Fibroblast of the aortic adventitia (primary cell): ENCODE measurements around a stretch of chrX.

GRCh38 chrX:150364622-150364840, 1.4 kb downstream of the MAMLD1 start:
- CAGE, long polyA plus RNA = no peak

DNA sequence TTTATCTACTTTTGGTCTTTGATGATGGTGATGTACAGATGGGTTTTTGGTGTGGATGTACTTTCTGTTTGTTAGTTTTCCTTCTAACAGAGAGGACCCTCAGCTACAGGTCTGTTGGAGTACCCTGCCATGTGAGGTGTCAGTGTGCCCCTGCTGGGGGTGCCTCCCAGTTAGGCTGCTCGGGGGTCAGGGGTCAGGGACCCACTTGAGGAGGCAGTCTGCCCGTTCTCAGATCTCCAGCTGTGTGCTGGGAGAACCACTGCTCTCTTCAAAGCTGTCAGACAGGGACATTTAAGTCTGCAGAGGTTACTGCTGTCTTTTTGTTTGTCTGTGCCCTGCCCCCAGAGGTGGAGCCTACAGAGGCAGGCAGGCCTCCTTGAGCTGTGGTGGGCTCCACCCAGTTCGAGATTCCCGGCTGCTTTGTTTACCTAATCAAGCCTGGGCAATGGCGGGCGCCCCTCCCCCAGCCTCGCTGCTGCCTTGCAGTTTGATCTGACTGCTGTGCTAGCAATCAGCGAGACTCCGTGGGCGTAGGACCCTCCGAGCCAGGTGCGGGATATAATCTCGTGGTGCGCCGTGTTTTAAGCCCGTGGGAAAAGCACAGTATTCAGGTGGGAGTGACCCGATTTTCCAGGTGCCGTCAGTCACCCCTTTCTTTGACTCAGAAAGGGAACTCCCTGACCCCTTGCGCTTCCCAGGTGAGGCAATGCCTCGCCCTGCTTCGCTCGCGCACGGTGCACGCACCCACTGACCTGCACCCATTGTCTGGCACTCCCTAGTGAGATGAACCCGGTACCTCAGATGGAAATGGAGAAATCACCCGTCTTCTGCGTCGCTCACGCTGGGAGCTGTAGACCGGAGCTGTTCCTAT, 57.7 kb downstream of the MAMLD1 start:
- CAGE, long polyA plus RNA = no peak

GRCh38 chrX:150513381-150513811, 55.0 kb upstream of the MTM1 start:
- CAGE, long polyA plus RNA = no peak

- CAGE, long polyA plus RNA = no peak
These were observed 51.0 kb upstream of the MTM1 start for GRCh38 chrX:150517396-150517857.

- CAGE, long polyA plus RNA = no peak
These were observed 981 bp upstream of the MTMR1 start for GRCh38 chrX:150692297-150692533.

DNA sequence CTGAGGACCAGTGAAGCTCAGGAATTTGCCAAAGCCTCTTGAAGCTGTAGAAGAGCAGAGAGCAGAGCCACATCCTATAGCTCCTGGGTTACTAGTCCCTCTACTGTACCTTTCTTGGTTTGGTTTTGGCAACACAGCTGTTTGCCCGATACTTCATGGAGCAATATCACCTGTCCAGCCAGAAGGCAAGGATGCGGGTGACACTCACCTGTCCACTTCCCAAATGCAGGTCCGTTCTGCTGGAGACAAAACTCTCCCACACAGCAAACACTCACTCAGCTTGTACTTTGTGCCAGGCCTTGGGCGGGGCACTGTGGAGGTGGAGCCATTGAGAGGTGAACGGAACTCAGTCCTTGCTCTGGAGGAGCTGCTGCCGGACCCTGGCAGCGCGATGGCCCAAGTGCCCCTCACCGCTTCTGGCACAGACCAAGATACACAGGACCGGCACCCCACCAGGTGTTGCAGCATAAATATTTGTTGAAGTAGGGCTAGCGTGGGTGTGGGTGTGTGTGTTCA, 15.4 kb upstream of the HMGB3 start:
- CAGE, long polyA plus RNA = no peak

GRCh38 chrX:151177470-151177887, 1.1 kb downstream of the GPR50 start:
- CAGE, long polyA plus RNA = no peak

- CAGE, long polyA plus RNA = no peak
These were observed 51.7 kb upstream of the GABRE start for GRCh38 chrX:152026191-152026578.

DNA sequence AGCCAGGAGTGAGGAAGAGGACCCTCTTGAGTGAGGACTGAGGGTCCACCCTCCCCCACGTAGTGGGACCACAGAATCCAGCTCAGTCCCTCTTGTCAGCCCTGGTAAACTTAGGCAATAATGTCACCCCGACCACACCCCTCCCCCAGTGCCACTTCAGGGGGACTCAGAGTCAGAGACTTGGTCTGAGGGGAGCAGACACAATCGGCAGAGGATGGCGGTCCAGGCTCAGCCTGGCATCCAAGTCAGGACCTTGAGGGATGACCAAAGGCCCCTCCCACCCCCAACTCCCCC, 277 bp downstream of the CSAG1 start:
- CAGE, long polyA plus RNA = no peak

DNA sequence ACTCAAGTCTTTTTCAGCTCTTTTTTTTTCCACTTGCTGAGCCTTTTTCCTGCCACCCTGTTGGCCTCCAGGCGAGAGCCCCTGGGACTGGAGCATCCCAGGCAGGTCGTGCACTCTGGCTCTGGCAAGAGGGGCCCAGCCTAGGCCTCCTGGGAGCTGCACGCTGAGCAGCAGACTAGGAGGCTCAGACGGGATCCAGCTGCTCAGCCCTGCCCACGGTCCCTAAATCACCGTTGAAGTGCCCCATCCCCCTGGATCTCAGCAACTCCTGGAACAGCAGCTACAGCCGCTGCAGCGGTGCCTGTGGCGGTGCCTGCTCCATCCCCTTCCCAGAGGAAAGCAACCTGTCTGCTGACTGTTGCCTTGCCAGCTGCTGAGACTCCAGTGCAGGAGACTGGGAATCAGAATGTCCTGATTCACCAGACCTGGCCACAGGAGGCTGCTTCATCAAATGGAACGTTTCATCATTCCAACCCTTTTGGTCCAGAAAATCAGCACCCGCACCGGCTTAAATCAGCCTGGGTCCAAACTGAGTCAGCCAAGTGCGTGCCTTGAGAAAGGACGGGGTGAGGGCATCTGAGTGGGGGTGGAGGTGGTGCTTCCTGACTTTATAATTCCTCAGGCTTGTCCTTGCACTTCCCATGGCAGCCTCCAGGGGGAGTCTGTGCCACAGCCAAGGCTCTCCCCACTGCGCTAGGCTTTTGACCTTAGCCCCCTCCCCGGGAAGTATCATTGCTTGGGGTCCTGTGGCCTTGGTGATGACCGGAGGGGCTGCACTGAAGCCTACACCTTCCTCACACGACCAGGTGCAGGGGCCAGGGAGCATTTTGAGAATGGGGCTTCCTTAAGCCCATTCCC, 6.4 kb downstream of the ZNF185 start:
- CAGE, long polyA plus RNA = no peak

- CAGE, long polyA plus RNA = no peak
These were observed 4.7 kb downstream of the PNMA5 start for GRCh38 chrX:152989090-152989718.

- CAGE, long polyA plus RNA = no peak
These were observed 27.8 kb upstream of the PNMA3 start for GRCh38 chrX:153028480-153028925.

GRCh38 chrX:153032198-153033497, 23.6 kb upstream of the PNMA3 start:
- CAGE, long polyA plus RNA = no peak

GRCh38 chrX:153507572-153508089, 9.8 kb upstream of the ATP2B3 start:
- CAGE, long polyA plus RNA = no peak

- CAGE, long polyA plus RNA = no peak
These were observed 11.6 kb upstream of the CCNQ start for GRCh38 chrX:153610322-153611092.

DNA sequence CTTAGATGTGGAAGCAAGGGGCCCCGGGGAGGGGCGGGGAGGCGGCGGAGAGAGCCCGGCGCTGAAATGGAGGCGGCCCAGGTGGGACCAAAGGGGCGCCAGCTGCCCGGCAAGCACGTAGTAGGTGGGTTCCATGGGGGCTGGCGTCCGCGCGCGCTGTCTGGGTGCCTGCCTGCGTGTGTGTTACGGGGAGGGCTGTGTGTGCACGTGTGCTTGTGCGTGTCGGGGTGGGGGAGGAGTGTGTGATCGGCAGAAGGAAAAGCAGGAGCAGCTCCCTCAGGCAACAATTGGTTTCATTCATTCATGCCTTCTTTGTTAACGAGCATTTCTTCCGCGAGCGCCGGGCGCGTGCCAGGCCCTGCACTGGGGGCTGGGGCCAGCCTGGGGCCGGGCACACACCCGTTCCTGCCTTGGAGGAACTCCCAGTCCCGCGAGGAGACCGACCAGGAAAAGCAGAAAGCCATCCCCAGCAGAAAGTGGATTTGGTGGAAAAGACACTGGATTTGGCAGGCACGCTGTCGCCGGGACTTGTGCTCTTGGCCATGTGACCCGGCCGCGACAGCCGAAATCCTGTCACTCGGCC, 3.4 kb upstream of the DUSP9 start:
- CAGE, long polyA plus RNA = no peak

DNA sequence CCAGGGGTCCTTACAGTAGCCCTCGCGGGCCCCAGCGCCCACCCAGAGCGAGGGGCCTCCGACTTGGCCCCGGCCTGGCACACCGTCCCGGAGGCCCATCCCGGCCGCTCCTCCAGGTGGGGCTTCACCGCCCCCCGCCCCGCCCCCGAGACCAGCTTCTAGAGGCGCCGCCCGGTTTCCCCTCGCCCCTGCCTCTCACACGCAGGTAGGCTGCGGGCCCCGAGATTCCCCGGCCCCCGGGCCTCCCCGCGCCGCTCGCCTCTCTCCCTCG, 250 bp downstream of the BCAP31 start:
- CAGE, long polyA plus RNA = no peak

DNA sequence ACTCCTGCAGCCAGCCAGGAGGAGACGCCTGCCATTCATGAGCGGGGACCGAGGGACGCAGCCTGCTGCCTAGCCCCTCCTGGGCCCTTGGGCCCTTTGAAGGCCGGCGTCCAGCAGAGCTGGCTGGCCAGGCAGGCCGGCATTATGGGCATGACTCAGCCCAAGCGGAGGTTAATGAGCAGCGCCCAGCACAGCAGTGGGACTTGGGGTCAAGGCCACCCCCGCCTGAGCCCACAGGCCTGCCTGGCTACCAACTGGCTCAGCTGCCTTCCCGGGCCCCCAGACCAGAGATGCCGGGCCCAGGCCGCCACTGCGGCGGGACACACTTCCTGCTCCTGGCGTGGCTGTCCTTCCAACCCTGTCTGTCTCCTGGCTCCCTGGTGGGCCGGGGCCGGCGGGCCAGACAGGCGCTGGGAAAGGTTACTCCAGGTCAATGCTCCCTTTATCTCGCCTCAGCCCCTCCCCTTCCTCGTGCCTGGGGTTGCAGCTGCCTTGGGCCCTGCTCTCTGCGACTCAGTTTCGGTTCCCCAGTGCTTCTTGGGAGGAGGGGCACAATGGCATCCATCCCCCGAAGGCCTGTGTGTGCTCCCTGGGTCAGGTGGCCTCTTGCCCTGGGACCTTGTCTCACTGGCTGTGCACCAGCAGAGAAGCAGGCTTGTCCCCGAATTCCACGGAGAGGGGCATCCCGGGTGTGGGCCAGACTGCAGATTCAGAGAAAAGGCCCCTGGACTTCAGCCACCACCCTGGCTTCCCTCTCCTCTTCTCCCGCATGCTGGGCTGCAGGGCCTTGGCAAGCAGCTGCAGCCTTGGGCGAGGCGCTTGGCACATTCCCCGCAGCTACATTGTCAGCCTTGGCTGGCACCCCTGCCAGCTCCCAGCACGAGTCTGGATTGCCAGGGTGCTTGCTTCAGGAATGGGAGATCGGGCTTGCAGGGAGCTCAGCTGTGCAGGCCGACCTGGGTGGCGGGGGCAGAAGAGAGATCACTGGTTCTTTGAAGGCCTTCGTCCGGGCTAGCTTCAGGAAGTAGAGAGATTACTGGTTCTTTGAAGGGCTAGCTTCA, 2.2 kb downstream of the ABCD1 start:
- CAGE, long polyA plus RNA = no peak

- CAGE, long polyA plus RNA = no peak
These were observed 1.1 kb downstream of the PLXNB3 start for GRCh38 chrX:153764621-153766025.

DNA sequence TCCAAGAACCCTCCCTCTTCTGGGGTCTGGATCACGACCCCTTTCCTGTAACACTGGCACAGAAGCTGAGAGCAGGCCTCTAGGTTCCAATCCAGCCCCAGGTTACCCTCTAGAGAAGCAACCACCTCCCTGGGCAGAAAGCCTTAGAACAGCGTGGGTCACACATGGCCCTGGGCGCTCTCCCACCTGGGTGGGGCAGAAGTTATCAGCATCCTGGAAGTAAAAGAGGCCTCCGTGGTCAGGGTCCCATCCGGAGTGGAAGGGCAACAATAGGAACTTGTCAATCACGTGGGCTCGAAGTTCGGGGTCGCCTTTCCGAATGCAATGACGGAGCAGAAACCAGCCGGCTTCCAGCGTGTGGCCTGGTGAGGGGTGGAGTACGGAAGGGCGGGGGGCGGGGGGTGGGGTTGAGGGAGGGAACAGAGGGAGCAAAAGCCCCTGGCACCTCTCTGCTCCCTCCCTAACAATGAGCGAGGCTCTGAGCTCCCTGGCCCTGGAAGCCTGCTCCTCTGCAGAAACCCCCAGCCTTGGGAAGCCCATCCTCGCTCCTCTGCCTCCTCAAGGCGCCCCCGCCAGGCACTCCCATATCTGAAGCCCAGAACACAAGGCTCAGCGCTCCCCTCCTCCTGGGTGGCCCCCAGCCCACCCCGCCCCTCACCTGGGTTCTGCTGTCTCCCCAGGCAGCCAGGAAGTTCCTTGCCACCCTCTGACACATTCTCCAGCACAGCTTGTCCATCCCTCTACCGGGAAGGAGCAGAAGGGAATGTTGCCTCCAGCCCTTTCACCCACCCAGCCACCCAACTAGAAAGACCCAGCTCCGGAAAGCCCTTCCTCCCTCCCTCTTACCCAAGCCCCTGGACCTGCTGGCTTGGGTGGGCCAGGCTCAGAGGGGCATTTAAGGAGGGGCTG, 2.9 kb downstream of the RENBP start:
- CAGE, long polyA plus RNA = no peak